HepG2 (cell line): Measurements from ENCODE around the genes MT1G and PSME3IP1.

- RRBS, 2 experiments: no CpG with 5 or more reads among the region's 4 CpGs
CAGE:
- cytosol, long polyA minus RNA: no peak
- cytosol, long polyA plus RNA: no peak
- long polyA plus RNA: no peak
- nucleus, long polyA minus RNA: no peak
- nucleus, long polyA plus RNA: no peak
Observed at GRCh38 chr16:56605939-56606495, 2.4 kb upstream of the MT2A start.

GRCh38 chr16:56606496-56606982 is 1.8 kb upstream of the MT2A start:
- RRBS, 2 experiments: no CpG with 5 or more reads among the region's 6 CpGs
CAGE:
- cytosol, long polyA minus RNA: no peak
- cytosol, long polyA plus RNA: no peak
- long polyA plus RNA: no peak
- nucleus, long polyA minus RNA: no peak
- nucleus, long polyA plus RNA: no peak

DNA sequence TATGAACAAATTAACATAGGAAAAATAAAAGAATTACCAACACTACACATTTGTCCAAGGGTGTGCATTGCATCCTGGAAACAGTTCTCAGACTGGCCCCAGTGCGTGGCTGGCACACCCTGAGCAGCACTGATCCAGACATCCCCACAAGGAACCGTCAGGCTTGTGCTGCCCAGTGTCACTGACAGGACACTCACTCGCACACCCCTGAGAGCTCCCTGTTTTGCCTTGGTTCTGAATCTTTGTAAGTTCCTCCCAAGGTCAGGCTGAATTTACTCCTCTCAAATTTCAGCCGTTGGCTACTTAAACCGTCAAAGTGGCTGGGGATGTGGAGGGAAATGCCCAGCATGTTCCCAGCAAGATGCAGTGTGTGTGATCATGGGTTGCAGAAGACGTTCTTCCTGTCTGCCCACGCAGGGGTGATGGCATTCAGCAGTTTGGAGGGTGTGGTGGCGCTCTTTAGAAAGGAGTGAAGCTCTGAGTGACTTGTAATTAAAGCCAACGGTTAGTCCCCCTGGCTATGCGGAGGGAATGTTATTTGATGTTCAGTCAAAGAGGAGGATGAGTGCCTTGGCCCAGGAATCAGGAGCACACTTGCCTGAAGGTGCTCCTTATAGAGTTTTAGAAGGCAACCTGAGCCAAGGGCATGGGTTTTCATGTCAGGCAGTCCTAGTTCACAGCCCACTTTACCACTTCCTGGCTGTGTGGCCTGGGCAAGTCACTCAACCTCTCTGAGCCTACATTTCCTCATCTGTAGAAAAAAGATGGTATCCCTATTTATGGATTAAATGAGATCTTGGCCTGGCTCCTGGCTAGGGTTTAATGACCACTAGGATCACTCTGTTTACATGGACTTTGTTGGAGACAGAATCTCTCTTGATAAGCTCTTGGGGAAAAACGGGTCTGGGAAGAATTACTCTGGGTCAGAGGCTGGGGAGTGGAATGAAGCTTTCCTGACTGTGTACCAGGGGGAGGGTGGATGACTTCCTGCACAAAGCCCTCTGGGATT is 2.0 kb downstream of the MT2A start:
- RRBS, 2 experiments: no CpG with 5 or more reads among the region's 11 CpGs
CAGE:
- cytosol, long polyA minus RNA: no peak
- cytosol, long polyA plus RNA: no peak
- long polyA plus RNA: no peak
- nucleus, long polyA minus RNA: no peak
- nucleus, long polyA plus RNA: no peak

GRCh38 chr16:56647433-56648435 is 4.0 kb upstream of the MT1B start:
- RRBS, 2 experiments: 34 to 54% methylated on average over 10 to 13 of the region's 35 CpGs
CAGE:
- cytosol, long polyA minus RNA: no peak
- cytosol, long polyA plus RNA: no peak
- long polyA plus RNA: no peak
- nucleus, long polyA minus RNA: no peak
- nucleus, long polyA plus RNA: no peak

DNA sequence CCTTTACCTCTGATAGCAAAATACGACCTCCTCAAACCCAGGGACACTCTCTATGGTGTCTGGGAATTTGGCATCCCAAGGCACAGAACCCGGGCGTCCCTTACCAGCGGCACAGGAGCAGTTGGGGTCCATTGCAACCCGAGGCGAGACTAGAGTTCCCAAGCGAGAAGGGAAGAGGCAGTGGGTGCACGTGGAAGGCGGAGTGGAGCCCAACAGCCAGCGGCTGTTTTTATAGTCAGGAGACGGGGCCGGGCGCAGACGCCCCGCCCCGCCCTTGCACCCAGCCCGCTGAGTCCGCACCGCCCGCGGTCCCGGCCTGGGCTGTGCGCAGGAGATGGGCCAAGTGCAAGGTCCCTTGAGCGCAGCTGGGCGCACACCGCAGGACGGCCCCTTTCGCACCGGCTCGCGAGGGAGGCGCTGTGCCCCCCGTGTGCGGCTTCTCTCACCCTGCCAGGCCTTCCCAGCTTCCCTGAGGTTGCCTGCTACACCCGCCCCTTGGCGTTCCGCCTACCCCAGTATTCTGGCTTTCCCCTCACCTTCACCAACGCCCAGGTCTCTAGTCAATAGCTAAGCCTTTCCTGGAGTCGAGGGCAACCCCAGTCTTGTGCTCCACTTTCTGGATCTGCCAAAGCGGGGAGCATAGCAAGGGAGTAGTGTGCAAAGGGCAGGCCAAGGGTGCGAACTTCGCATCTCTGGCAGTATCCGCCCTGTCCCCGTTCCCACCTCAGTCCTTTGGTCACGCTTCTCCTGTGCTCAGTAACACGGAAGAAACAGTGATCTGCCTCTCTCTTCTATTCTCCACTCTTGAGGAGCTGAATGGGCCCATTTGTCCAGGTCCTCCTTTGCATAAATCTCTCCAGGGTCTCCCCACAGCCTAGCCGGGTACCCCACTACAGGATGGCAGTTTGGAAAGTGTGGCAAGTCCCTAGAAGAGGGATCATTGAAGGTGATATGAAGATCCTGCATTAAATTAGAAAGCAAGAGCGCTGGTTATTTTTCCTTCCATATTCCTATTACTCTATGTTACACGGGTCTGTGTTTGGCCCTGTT is at the start of gene MT1G:
Gene MT1G (minus strand): TSS at position 204 of the 1,050 bp plus-strand sequence.
- RRBS, 2 experiments: 1 to 2% methylated on average over 17 of the region's 49 CpGs
CAGE:
- cytosol, long polyA minus RNA: start-site peak on the minus strand centred at position 208 of the sequence, 8 bp wide, 112 reads
- cytosol, long polyA plus RNA: no peak
- long polyA plus RNA: no peak
- nucleus, long polyA minus RNA: no peak
- nucleus, long polyA plus RNA: no peak

DNA sequence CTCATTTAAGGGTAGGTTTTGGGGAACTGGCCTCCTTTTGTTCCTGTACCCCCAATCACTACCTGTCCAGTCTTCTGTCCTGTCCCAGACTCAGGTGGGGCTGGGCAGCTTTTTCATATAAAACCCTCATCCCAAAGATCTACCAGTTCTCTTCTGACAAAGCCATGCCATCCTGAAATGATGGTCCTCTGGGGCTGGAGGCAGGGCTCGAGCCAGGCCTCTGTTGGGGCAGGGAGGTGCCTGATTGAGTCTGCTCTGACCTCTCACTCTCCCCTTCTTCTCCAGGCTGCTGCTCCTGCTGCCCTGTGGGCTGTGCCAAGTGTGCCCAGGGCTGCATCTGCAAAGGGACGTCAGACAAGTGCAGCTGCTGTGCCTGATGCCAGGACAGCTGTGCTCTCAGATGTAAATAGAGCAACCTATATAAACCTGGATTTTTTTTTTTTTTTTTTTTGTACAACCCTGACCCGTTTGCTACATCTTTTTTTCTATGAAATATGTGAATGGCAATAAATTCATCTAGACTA is 1.5 kb downstream of the MT1X start:
- RRBS, 2 experiments: no CpG with 5 or more reads among the region's 3 CpGs
CAGE:
- cytosol, long polyA minus RNA: no peak
- cytosol, long polyA plus RNA: no peak
- long polyA plus RNA: no peak
- nucleus, long polyA minus RNA: no peak
- nucleus, long polyA plus RNA: no peak

- RRBS, 2 experiments: no CpG with 5 or more reads among the region's 4 CpGs
CAGE:
- cytosol, long polyA minus RNA: no peak
- cytosol, long polyA plus RNA: no peak
- long polyA plus RNA: no peak
- nucleus, long polyA minus RNA: no peak
- nucleus, long polyA plus RNA: no peak
Observed at GRCh38 chr16:56944932-56945873, 13.3 kb downstream of the HERPUD1 start.

- RRBS, 2 experiments: 53 to 58% methylated on average over 3 of the region's 31 CpGs
CAGE:
- cytosol, long polyA minus RNA: no peak
- cytosol, long polyA plus RNA: no peak
- long polyA plus RNA: no peak
- nucleus, long polyA minus RNA: no peak
- nucleus, long polyA plus RNA: no peak
Observed at GRCh38 chr16:56964201-56965082, 2.7 kb downstream of the CETP start.

DNA sequence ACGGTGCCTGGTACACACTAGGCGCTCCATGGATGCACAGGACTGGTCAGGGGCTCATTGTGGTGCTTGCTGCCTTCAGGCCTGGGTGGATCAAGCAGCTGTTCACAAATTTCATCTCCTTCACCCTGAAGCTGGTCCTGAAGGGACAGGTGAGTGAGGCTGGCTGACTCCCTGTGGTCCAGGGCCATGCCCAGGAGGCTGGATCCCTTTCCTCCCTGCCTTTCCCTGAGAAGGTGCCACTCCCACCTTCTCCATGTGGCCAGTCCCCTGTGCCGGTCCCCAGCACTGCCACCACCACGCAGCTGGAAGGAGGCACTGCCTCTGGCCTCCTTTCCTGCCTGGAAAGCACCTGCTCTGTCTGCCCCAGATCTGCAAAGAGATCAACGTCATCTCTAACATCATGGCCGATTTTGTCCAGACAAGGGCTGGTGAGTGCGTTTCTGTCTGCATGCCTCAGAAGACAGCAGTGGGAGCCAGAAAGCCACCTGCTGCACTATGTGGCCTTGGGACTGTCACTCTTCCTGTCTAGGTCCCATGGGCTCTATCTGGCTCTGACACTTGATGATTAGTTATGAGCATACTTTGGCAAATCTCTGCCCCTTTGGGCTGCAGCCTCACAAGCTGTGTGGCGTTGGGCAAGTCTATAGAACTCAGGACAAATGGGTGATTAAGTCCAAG is 9.3 kb downstream of the CETP start:
- RRBS, 2 experiments: no CpG with 5 or more reads among the region's 8 CpGs
CAGE:
- cytosol, long polyA minus RNA: no peak
- cytosol, long polyA plus RNA: no peak
- long polyA plus RNA: no peak
- nucleus, long polyA minus RNA: no peak
- nucleus, long polyA plus RNA: no peak

DNA sequence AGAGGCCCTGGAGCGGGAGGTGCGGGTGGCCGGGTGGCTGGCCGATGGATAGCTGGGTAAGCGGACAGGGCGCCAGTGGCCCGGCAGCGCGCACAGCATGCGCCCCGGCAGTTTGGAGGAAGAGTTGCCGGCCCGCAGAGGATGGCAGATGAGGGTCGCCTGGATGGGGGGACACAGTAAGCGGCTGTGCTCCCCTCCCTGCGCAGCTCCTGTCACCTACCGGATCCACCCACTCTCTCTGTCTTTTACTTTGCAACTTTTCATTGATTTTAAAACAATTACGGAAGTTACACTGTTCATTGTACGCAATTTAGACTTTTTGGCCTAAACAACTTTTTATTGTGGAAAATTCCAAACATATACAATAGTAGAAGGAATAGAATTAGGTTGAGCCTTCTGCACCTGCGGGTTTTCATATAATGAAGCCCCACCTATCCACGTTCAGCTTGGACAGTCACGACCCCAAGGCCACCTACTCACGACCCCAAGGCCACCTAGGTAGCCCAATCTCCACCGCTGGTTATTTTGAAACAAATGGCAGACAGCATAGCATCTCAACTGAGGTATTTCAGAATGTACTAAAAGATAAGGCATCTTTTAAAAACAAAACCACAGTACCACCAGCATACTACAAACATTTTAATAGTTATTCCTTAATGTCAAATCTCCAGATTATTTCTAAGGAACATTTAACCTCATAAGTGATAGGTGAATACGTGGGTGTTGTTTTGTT is 531 bp downstream of the NLRC5 start:
- RRBS, 2 experiments: 2% methylated on average over 10 of the region's 25 CpGs
CAGE:
- cytosol, long polyA minus RNA: no peak
- cytosol, long polyA plus RNA: no peak
- long polyA plus RNA: no peak
- nucleus, long polyA minus RNA: no peak
- nucleus, long polyA plus RNA: no peak

GRCh38 chr16:57040983-57041930 is 51.1 kb upstream of the CPNE2 start:
- RRBS, 2 experiments: no CpG with 5 or more reads among the region's 11 CpGs
CAGE:
- cytosol, long polyA minus RNA: no peak
- cytosol, long polyA plus RNA: no peak
- long polyA plus RNA: no peak
- nucleus, long polyA minus RNA: no peak
- nucleus, long polyA plus RNA: no peak

- RRBS, 2 experiments: no CpG with 5 or more reads among the region's 15 CpGs
CAGE:
- cytosol, long polyA minus RNA: no peak
- cytosol, long polyA plus RNA: no peak
- long polyA plus RNA: no peak
- nucleus, long polyA minus RNA: no peak
- nucleus, long polyA plus RNA: no peak
Observed at GRCh38 chr16:57060937-57062160, 31.0 kb upstream of the CPNE2 start.

DNA sequence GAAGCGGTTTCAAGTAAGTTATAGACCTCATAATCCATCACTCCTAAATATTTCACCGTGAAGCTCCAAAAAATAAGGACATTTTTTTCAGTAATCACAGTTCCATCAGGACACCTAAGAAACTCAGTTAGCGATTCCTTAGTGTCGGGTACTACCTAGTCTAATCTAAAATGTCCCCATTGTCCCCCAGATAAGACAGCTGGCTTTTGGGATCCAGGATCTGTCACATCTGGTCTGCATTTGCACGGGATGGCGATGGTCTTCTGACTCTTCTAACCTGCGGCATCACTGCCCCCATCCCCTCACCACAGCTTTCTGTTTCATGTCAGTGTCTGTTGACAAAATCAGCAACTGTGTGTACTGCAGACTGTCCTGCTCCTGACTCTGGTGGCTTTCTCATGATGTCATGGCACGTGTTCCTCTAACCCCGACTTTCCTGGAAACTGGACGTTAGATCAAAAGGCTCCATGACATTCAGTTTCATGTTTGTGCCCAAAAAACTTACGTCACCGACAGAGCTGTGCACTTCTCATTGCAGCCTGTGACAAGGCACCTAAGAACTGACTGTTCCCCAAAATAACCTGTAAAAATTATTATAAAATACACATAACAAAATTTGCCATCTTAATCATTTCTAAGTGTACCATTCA is 30.1 kb upstream of the CPNE2 start:
- RRBS, 2 experiments: no CpG with 5 or more reads among the region's 12 CpGs
CAGE:
- cytosol, long polyA minus RNA: no peak
- cytosol, long polyA plus RNA: no peak
- long polyA plus RNA: no peak
- nucleus, long polyA minus RNA: no peak
- nucleus, long polyA plus RNA: no peak

DNA sequence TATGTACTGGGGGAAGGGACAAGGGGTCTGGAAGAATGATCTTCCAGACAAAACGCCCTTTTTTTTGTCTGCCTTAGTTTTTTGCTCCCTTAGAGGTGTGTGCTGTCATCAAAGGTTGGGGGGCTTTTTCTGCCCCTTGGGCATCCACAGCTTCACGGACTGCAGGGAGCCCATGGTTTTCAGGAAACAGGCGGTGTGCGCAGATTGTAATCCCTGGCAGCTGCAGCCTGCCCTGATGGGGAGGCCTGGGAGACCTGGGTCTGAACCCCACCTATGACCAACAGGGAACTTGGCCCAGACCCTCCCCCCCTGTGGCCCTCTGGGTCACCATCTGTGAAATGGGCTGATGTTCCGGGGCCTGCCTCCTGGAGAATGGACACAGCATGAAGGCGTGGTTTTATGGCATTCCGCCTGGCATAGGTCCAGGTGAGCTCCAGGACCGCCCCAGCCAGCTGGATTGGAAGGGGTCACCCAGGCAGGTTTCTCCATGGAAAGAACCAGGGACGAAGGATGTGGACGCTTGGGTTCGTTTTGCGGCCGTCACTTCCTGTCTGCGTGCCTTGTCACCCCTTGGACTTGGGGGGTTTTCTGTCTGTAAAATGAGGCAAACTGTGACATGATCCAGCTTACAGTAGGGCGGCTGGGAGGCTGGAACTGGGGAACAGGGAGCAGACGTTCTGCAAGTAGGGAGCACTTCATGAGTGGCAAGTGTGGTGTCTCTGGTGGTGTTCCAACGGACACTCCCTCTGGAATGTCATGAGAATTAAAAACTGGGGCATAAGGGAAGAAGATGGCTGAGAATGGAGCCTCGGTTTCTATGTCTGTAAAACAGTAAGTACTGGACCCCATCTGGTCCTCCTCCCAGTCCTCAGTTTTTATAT is 1.5 kb downstream of the CPNE2 start:
- RRBS, 2 experiments: no CpG with 5 or more reads among the region's 18 CpGs
CAGE:
- cytosol, long polyA minus RNA: no peak
- cytosol, long polyA plus RNA: no peak
- long polyA plus RNA: no peak
- nucleus, long polyA minus RNA: no peak
- nucleus, long polyA plus RNA: no peak

DNA sequence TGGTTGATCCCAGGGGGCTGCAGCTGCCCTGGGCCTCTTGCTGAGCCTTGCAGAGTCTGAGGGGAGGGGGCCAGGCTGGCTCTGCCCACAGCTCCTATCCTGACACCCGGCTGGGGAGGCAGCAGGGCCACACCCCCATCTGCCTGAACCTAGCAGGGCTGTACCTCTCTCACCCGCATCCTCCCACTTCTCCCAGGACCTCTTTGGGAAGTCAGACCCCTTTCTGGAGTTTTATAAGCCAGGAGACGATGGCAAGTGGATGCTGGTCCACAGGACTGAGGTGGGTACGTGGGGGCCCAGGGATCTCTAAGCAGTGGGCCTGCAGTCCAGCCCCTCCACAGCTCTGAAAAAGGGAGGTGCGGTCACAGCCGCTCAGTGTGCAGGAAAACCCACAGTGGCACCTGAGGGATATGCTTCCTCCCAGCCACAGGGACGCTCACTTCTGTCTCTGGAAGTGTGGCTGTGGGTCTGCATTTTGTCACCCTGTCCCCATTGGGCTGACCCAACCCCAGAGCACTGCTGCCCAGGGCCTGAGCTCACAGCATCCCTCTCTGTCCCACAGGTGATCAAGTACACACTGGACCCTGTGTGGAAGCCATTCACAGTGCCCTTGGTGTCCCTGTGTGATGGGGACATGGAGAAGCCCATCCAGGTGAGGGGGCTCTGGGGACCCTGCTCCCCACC is 26.8 kb downstream of the CPNE2 start:
- RRBS, 2 experiments: no CpG with 5 or more reads among the region's 7 CpGs
CAGE:
- cytosol, long polyA minus RNA: no peak
- cytosol, long polyA plus RNA: no peak
- long polyA plus RNA: no peak
- nucleus, long polyA minus RNA: no peak
- nucleus, long polyA plus RNA: no peak

- RRBS, 2 experiments: 1 to 2% methylated on average over 3 to 7 of the region's 61 CpGs
CAGE:
- cytosol, long polyA minus RNA: start-site peak on the minus strand at chr16:57186003-57186021, 46 reads
- cytosol, long polyA plus RNA: start-site peak on the minus strand at chr16:57186002-57186064, 1,747 and 875 reads in 2 replicates
- long polyA plus RNA: start-site peak on the minus strand at chr16:57185769-57185858, 38 and 63 reads in 2 replicates; start-site peak on the minus strand at chr16:57186009-57186047, 494 and 276 reads in 2 replicates
- nucleus, long polyA minus RNA: start-site peak on the minus strand at chr16:57186009-57186064, 29 reads
- nucleus, long polyA plus RNA: start-site peak on the minus strand at chr16:57186001-57186047, 553 and 1,193 reads in 2 replicates
Observed at GRCh38 chr16:57185016-57186119, at the start of gene PSME3IP1. PSME3IP1 (minus strand) TSS chr16:57186039.

DNA sequence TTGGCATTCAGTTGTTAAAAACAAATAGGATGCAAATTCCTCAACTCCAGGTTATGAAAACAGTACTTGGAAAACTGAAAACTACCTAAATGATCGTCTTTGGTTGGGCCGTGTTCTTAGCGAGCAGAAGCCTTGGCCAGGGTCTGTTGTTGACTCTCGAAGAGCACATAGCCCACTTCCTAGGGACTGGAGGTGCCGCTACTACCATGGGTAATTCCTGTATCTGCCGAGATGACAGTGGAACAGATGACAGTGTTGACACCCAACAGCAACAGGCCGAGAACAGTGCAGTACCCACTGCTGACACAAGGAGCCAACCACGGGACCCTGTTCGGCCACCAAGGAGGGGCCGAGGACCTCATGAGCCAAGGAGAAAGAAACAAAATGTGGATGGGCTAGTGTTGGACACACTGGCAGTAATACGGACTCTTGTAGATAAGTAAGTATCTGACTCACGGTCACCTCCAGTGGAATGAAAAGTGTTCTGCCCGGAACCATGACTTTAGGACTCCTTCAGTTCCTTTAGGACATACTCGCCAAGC is 18.5 kb downstream of the RSPRY1 start:
- RRBS, 2 experiments: no CpG with 5 or more reads among the region's 14 CpGs
CAGE:
- cytosol, long polyA minus RNA: no peak
- cytosol, long polyA plus RNA: no peak
- long polyA plus RNA: no peak
- nucleus, long polyA minus RNA: no peak
- nucleus, long polyA plus RNA: no peak

DNA sequence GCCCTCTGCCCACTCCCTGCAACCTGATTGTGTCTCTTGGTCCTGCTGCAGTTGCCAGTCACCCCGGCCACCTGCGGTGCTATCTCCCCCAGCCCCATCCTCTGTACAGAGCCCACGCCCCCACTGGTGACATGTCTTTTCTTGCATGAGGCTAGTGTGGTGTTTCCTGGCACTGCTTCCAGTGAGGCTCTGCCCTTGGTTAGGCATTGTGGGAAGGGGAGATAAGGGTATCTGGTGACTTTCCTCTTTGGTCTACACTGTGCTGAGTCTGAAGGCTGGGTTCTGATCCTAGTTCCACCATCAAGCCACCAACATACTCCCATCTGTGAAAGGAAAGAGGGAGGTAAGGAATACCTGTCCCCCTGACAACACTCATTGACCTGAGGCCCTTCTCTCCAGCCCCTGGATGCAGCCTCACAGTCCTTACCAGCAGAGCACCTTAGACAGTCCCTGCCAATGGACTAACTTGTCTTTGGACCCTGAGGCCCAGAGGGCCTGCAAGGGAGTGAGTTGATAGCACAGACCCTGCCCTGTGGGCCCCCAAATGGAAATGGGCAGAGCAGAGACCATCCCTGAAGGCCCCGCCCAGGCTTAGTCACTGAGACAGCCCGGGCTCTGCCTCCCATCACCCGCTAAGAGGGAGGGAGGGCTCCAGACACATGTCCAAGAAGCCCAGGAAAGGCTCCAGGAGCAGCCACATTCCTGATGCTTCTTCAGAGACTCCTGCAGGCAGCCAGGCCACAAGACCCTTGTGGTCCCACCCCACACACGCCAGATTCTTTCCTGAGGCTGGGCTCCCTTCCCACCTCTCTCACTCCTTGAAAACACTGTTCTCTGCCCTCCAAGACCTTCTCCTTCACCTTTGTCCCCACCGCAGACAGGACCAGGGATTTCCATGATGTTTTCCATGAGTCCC is 11.4 kb downstream of the CX3CL1 start:
- RRBS, 2 experiments: no CpG with 5 or more reads among the region's 8 CpGs
CAGE:
- cytosol, long polyA minus RNA: no peak
- cytosol, long polyA plus RNA: no peak
- long polyA plus RNA: no peak
- nucleus, long polyA minus RNA: no peak
- nucleus, long polyA plus RNA: no peak

DNA sequence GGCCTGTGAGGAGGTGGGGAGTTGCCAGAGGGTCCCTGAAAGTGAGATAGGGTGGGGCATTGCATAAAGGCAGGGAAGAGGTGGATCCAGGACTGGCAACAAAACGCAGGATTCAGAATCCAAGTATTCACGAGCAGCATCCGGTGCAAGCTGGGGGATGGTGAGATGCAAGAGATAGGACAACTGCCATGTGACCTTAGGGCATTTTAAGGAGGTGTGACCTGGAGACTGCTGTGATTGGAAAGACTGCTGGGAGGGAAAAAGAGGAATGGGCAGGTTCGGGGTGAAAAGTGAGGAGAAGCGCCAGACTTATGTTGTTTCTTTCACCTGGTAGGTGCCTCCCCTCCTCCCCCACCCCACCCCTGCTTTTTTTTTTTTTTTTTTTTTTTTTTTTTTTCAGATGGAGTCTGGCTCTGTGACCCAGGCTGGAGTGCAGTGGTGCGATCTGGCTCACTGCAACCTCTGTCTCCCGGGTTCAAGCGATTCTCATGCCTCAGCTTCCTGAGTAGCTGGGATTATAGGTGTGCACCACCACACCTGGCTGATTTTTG is 13.5 kb downstream of the CCL17 start:
- RRBS, 2 experiments: no CpG with 5 or more reads among the region's 8 CpGs
CAGE:
- cytosol, long polyA minus RNA: no peak
- cytosol, long polyA plus RNA: no peak
- long polyA plus RNA: no peak
- nucleus, long polyA minus RNA: no peak
- nucleus, long polyA plus RNA: no peak

- RRBS, 2 experiments: no CpG with 5 or more reads among the region's 1 CpG
CAGE:
- cytosol, long polyA minus RNA: no peak
- cytosol, long polyA plus RNA: no peak
- long polyA plus RNA: no peak
- nucleus, long polyA minus RNA: no peak
- nucleus, long polyA plus RNA: no peak
Observed at GRCh38 chr16:57461037-57461236, 1.5 kb upstream of the POLR2C start.